Occipital lobe (tissue), 2 donors: ENCODE measurements around the genes PDX1 and FLT1.

GRCh38 chr13:27826505-27826956 lies 34.2 kb downstream of the GSX1 start:
- RAMPAGE, long total RNA: no peak

DNA sequence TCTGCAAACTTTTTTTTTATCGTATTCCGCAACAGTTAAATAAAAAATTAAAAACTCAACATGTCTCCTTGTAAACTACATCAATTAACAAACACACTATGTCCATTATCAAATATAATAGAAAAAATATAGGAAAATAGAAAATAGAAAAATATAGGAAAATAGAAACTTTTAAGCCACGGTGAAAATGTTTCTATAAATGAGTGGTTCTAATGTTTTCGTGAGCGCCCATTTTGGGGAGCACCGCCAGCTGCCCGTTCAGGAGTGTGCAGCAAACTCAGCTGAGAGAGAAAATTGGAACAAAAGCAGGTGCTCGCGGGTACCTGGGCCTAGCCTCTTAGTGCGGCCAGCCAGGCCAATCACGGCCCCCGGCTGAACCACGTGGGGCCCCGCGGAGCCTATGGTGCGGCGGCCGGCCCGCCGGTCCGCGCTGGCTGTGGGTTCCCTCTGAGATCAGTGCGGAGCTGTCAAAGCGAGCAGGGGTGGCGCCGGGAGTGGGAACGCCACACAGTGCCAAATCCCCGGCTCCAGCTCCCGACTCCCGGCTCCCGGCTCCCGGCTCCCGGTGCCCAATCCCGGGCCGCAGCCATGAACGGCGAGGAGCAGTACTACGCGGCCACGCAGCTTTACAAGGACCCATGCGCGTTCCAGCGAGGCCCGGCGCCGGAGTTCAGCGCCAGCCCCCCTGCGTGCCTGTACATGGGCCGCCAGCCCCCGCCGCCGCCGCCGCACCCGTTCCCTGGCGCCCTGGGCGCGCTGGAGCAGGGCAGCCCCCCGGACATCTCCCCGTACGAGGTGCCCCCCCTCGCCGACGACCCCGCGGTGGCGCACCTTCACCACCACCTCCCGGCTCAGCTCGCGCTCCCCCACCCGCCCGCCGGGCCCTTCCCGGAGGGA lies at the start of gene PDX1:
PDX1 (plus strand) TSS at position 450 of the 897 bp plus-strand sequence.
- RAMPAGE, long total RNA: no peak

DNA sequence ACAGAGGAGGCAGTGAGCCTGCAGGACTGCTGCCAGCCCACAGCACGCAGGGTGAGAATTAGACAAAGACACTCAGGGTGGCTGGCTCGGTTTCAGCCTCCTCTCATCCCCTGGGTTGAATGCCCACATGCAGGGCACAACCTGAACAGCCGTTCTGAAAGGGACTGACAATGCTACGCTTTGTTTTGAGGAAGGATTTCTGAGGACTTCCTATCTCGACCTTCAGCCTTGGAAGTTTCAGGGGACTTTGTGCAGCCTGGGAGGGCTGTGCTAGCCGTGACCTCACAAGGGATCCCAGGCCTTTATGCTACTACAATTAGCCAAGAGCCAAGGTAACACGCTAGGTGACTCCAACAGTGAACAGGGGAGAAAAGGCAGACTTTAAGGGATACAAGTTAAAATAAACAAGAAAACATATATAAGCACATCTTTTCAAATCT lies 34.4 kb upstream of the URAD start:
- RAMPAGE, long total RNA: no peak

- RAMPAGE, long total RNA: no peak
Measured at GRCh38 chr13:28099358-28099826, 984 bp downstream of the FLT3 start.

DNA sequence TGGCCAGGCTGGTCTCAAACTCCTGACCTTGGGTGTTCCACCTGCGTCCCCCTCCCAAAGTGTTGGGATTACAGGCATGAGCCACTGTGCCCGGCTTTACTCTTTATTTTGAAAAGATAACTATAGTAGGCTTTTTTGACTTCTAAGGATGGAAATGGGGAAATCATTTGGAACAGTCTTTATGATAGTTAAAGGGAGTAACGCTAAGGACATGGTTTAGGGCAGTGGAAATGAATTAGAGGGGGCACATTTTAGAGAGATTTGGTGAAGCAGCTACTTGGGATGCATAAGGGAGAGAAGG lies 21.8 kb downstream of the PAN3 start:
- RAMPAGE, long total RNA: no peak

GRCh38 chr13:28280348-28280555 lies 141.9 kb downstream of the PAN3 start:
- RAMPAGE, long total RNA: no peak

- RAMPAGE, long total RNA: no peak
Measured at GRCh38 chr13:28308153-28308745, 169.9 kb downstream of the PAN3 start.

DNA sequence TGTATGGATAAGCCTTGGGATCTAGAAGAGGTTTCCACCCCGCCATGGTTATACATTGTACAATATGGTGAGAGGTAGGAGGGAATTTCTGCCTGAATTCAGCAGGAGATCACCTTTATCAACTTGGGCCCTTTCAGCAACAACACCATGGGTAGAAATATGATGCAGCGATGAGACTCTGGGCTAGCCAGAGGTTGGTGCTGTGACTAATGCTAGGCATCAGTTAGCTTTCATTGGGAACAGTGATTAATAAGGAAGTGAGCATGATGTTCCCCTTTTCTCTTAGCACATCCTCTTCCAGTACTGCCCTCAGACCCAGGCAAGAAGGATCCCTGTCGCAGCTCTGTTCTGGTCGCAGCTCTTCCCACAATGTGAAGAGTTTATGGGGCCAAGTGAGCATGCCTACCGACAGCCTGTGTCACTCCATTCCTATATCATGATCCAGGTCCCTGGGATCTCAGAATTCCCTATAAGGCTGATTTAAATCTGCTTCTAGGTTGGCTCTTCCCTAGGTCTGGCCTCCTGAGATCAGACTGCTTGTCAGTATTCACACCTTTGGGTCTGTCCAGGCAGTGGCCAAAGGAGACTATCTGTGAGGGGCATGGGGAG lies 100.5 kb downstream of the FLT1 start:
- RAMPAGE, long total RNA: no peak

- RAMPAGE, long total RNA: no peak
Measured at GRCh38 chr13:28492510-28493087, 2.3 kb downstream of the FLT1 start.

GRCh38 chr13:28494684-28495723 lies at the start of gene FLT1:
Gene FLT1 (minus strand): TSS chr13:28495128.
- RAMPAGE, long total RNA: no peak

- RAMPAGE, long total RNA: no peak
Measured at GRCh38 chr13:28659277-28659959, 488 bp downstream of the POMP start.

DNA sequence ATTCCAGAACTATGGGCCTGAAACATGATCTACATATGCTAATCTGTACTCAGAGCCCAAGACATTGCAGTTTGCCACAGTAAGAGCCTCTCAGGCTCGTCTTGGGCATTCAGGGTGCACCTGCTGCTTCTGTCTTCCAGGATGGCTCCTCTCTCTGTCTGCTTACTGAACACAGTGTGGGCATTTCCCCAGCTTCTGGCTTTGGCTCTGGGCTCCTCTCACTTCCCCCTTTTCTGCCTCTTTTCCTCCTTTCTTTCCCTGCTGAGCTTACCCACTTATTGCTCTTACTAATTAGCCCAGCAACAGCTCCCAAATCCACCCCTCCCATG lies 22.4 kb upstream of the SLC46A3 start:
- RAMPAGE, long total RNA: no peak

DNA sequence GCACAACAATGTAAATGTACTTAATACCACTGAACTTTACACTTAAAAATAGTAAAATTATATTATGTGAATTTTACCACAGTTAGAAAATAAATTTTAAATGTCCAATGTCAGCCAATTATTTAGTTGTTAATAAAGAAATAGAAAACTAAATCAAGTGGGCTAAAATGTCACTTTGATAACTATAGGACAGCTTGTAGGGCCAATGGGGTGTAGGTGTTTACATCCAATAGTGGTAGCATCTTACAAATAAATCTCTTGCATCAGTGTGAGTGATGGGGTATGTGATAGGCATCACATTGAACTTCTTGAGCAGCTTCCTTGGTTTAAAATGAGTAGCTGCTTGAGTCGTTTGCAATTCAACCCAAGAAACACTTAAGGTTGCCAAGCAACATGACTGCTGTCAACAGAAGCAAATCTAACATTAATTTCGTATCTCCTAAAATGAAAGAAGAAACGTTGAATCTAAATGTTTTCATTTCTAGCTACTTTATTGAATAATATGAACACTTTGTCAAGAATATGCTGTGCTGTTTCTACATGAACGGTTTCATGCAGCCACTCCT lies 305.0 kb downstream of the MTUS2 start:
- RAMPAGE, long total RNA: no peak

DNA sequence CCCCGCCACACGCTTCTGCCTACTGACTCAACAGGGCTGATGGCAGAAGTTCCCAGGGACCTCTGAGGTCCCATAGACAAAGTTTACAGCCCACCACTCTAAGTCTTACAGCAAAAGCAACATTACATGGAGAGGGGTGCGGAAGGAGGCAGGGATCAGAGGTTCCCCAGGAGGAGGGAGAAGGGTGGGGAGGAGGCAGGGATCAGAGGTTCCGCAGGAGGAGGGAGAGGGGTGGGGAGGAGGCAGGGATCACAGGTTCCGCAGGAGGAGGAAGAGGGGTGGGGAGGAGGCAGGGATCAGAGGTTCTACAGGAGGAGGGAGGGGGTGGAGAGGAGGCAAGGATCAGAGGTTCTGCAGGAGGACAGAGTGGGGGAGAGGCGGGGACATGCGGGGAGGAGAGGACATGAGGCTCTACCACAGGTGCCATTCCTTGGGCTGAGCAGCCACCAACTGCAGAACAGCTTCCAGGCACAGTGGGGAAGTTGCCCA lies 52.0 kb downstream of the SLC7A1 start:
- RAMPAGE, long total RNA: no peak

DNA sequence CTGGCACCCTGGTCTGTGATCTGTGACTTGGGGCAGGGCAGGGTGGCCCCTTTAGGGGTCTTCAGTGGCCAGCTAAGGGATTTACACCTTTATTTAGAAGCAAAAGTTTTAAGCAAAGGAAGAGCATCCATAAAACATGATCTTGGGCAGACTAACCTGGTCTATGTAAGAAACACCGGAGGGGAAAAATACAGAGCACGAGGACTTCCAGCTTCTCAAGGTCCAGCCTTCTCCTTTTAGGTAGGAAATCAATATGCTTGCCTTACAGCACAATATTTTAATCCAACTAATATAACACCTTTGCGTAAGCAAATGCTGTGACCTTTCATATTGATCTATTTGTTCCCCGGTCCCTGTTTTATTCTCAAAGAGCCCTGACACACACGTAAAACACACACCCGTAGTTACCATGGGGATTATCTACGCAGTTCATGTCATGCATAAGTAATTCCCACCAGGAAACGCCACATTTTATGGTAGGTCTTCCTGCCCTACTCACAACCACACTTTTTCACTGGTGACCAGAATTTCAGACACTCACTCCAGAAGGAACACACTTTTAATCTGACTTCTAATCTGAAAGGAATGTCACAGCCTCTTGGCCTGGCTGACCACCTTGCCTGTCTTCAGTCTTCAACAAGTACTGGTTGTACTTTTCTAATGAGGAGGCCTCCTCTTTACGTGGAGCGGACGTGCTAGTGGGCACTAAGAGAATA lies 46.9 kb downstream of the SLC7A1 start:
- RAMPAGE, long total RNA: no peak

- RAMPAGE, long total RNA: no peak
Measured at GRCh38 chr13:29585007-29585728, 10.3 kb downstream of the SLC7A1 start.

- RAMPAGE, long total RNA: no peak
Measured at GRCh38 chr13:29587516-29588176, 7.8 kb downstream of the SLC7A1 start.

GRCh38 chr13:29924478-29925175 lies 74.2 kb upstream of the UBL3 start:
- RAMPAGE, long total RNA: no peak

DNA sequence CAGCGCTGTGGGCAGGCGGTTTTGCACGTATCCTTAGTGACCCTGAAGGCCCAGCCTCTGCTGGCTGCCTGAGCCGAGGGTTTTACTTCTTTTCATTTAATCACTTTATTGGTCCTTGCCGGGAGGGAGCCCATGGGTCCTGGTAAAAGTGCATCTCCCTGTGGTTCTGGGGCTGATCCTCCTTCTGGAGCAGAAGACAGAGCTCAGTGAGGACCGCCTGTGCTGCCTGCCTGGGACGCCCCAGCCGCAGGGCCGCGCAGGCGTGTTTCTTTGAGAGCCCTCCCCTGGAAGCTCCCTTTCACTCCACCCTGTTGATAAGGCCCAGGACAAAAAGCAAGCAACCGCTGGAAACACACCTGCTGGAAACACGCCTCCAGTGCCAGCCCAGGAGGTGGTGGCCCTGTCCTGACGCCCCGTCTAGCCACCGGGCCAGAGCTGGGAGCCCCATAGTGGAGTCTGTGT lies 173.9 kb downstream of the KATNAL1 start:
- RAMPAGE, long total RNA: no peak

DNA sequence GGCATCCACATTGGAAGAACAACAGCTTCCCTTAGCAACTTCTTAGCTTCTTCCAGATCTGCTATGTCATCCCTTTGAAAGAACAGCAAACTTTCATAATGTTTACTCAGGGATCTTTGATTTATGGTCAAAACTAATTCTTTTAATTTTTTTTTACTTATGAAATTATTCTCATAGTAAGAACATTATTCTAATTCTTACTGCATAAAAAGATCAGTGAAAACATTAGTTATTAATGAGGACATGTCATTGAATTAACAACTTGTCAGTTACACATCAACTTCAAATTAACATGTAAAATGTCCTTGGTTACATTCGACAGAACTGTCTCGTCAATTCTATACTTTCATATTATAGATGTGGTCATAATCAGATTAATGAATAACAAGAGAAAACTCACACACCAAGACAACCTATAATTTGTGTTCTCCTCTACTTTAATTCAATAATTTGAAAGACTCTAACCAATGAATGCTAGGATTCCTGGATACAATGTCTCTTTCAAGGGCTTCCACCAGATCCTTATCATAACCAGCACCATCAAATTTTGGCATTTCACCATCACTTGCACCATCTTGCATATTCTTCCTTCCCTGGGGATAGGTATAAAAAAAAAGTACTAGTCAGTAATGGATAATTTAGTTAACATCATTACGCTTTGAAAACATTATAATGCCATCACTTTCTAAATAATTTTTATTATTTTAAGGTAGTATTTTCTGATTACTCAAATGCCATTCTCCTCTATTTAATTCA lies 66.7 kb downstream of the KATNAL1 start:
- RAMPAGE, long total RNA: no peak